ENCODE data around the gene ANKRD54.

- PRO-cap, 2 experiments, result no peak in any of the 2 experiments
Observed at GRCh38 chr22:37659535-37660061, 1.1 kb downstream of the PDXP start.

DNA sequence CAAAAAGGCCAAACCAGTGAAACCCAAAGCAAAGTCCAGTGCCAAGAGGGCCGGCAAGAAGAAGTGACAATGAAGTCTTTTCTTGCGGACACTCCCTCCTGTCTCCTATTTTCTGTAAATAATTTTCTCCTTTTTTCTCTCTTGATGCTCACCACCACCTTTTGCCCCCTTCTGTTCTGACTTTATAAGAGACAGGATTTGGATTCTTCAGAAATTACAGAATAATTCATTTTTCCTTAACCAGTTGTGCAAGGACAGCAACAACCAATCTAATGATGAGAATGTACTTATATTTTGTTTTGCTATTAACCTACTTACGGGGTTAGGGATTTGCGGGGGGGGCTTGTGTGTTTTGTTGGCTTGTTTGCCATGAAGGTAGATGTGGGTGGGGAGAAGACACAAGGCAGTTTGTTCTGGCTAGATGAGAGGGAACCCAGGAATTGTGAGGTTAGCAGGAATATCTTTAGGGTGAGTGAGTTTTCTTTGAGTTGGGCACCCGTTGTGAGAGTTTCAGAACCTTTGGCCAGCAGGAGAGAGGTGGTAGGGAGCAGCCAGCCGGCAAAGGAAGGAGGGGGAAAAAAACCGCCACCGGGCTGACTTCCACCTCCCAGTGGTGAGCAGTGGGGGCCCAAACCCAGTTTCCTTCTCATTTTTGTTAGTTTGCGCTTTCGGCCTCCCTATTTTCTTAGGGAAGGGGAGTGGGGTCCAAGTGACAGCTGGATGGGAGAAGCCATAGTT is 1.2 kb downstream of the H1-0 start:
- PRO-cap, 2 experiments, result no peak in any of the 2 experiments

- PRO-cap, 2 experiments, result peak in 2 of 2 experiments; most common minus-strand start chr22:37844358 (in 1)
Observed at GRCh38 chr22:37843525-37844547, at the start of gene ANKRD54. TSS of gene ANKRD54 (minus strand) at chr22:37844334.

DNA sequence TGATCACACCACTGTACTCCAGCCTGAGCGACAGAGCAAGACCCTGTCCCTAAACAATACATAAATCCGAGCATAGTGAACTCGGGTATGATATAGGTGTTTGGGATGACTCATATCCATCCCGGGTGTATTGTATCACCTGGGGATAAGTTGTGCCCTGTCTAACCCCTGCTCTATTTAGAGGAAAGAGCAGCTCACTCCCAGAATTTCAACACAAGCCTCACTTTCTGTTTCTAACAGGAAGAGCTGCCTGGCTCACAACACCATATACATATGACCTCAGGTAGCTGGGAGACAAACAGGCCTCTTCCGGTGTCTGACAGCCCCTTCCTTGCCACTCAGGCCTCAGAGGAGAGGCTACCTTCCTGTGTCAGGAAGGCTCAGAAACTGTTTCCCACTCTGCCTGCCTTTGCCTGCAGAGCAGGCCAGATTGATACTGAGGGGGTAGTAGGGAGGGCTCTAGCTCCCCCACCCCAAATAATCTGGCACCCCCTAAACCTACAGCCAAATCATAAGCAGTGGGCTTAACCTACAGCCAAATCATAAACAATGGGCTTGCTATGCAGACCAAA is 9.8 kb upstream of the MICALL1 start:
- PRO-cap, 2 experiments, result no peak in any of the 2 experiments

- PRO-cap, 2 experiments, result no peak in any of the 2 experiments
Observed at GRCh38 chr22:37907086-37907831, 1.2 kb downstream of the MICALL1 start.

GRCh38 chr22:37973871-37974313 is 10.5 kb downstream of the SOX10 start:
- PRO-cap, 2 experiments, result no peak in any of the 2 experiments

- PRO-cap, 2 experiments, result no peak in any of the 2 experiments
Observed at GRCh38 chr22:37982358-37982783, 2.0 kb downstream of the SOX10 start.

DNA sequence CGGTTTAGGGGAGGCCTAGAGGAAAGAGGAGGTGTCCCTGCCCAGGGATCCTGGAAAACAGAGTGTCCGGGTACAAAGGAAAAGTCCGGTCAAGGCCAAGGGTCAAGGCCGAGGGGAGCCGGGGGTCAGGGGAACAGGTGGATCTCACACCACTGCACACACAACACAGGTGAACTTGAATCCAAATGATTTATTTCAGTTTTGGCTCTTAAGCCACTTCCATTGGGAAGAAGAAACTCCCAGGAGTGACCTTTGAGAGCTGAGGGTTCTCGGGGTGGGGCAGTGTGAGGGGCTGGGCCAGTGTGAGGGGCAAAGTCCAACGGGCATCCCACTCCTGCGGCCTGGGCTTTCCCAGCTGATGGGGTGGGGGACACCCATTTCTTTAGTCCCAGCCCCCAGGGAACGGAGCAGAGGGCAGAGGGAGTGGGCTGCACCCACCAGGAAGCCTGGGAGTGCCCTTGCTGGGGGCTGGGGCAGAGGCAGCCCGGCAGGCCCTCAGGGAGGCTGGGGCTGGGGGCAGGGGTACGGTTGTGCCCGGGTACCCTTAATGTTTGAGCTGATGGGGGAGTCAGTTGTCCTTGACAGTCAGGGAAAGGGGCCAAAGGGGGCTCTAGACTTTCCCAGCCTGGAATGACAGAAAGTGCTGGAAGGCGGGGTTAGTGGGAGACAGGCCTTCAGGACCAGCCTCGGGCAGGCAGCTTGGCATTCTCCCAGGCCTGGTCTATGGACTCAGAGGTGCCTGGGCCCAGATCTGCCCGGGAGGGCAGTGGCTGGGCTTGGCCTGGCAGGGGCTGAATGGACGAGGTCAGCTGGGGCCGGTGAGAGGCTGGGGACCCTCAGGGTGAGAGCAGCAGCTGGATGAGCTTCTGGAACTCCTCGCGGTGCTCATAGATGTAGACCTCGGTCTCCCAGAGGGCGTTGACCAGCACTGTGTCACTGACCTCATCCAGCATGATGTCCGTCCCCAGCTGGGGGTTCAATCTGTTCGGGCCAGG is 1.1 kb upstream of the BAIAP2L2 start:
- PRO-cap, 2 experiments, result no peak in any of the 2 experiments

DNA sequence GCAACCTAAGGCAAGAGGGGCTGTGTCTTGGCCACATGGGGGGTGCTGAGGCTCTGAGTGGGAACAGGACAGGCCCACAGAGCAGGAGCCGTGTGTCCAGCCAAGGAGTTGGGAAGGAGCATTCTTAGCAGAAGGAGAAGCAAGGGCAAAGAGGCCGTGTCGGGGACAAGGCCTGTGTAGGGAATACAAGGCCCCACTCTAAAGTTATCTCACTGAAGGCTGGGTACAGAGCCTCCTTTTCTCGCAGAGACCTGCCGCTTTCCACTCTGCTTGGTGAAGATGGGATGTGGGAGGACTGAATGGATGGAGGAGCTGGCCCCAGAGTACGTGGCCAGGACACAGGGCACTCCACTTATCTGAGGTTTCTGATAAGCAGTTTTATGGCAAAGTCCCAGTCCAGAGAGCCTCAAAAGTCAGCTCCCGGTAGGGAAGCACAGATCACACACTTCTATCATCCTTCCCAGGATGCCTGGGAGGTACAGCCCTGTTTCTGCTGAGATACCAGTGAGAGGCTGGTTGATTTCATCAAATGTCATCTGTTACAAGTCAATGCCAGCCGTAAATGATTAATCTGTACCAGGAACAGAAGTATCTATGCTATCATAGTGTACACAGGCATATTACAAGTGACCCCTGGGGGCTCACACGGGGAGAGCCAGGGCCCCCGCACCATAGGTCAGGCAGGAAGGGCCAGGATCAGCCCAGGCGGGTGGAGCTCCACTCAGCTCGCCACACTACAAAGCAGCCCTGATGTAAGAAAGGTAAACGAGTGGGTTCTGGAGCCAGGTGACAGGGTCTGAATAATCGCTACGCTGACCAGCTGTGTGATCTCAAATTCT is 17.9 kb downstream of the PLA2G6 start:
- PRO-cap, 2 experiments, result no peak in any of the 2 experiments

GRCh38 chr22:38202986-38203935 is 1.5 kb downstream of the MAFF start:
- PRO-cap, 2 experiments, result peak in 1 of 2 experiments; most common plus-strand start chr22:38203254 (in 1); most common minus-strand start chr22:38203258 (in 1)

- PRO-cap, 2 experiments, result no peak in any of the 2 experiments
Observed at GRCh38 chr22:38314000-38314483, 3.2 kb downstream of the CSNK1E start.

GRCh38 chr22:38431601-38432030 is 23.4 kb downstream of the KCNJ4 start:
- PRO-cap, 2 experiments, result no peak in any of the 2 experiments

GRCh38 chr22:38468363-38468814 is 493 bp downstream of the KDELR3 start:
- PRO-cap, 2 experiments, result no peak in any of the 2 experiments

- PRO-cap, 2 experiments, result no peak in any of the 2 experiments
Observed at GRCh38 chr22:38483803-38484682, 16.1 kb downstream of the KDELR3 start.

- PRO-cap, 2 experiments, result no peak in any of the 2 experiments
Observed at GRCh38 chr22:38688692-38689361, 7.1 kb downstream of the TOMM22 start.

DNA sequence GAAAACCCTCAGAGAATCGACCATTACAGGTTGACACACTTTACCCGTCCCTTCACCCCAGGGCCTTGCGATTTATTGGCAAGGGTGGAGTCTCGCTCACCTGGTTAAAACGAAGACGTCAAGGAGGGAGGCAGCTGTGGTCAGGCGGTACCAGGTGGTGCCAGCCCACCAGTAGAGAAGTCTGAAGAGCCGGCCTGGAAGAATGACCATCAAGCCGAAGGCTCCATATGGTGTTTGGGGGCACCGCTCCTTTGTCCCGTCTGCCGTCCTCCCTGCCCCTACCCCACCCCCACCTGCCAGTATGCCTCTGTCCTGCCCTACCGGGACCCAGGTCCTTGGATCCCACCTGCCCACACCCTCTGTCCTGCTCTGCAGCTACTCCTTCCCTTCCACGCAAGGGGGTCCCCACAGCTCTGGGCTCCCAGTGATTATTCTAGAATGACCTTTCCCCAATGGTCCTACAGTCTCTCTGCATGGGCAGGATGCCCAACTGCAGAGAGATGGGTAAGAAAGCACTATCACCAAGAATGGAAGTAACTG is 6.1 kb downstream of the SUN2 start:
- PRO-cap, 2 experiments, result no peak in any of the 2 experiments

DNA sequence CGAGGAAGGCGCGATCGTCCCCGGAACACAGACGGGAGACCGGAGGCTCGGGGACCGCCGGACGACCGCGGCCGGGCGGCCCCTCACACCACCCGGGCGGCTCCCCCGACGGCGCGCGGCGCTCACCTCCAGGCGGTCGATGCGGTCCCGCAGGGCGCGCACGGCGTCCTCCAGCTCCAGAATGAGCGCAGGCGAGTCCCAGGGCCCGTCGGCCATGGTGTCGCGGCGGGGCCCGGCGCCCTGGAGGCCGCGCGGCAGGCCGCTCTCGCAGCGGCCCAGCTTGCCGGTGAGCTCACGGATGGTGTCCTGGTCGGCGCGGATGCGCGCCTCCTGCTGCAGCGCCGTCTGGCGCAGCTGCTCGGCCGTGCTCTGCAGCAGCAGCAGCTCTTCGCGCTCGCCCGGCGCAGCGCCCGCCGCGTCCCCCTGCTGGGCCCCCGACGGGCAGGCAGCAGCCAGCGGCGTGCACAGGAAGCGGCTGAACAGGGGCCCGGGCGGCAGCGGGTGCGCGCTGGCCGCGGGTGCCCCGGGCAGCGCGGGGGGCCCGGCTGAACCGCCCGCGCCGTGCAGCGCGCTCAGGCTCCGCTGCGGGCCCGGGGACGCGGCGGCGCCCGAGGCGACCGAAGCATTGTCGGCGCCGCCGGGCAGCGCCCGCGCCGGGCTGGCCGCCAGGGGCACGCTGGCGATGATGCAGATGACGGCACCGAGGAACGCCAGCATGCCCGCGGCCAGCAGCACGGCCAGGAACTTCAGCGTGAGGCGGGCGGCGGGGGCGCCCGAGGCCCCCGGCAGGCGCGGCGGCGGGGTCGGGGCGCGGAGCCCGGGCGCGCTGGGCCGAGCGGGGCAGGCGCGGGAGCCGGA is 490 bp downstream of the NPTXR start:
- PRO-cap, 2 experiments, result no peak in any of the 2 experiments

DNA sequence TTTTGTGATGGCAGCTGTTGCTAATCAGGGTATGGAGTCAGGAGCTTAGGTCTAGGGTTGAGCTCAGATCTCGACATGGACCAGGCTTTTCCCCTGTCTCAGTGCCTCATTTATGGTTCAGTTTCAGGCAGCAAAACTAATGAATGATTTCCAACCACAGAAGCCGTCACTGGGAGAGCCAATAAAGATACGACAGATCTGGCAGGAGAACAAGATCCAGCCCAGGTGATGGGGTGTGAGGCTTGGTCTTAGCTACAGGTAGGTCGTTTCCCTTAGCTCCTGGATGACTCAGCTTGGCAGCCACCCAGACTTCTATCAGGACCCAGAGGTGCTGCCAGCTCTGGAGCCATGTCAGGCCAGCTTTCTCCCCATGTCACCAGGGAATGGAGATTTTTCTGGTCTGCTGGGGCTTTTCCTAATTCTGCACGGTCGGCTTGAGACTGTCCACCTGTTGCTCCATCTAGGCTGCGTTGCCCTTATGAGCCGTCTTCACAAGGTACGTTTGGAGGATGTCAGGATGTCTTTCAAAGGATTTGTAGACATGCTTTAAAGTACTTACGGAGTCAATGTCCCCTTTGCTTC is 36.3 kb upstream of the APOBEC3A start:
- PRO-cap, 2 experiments, result no peak in any of the 2 experiments

DNA sequence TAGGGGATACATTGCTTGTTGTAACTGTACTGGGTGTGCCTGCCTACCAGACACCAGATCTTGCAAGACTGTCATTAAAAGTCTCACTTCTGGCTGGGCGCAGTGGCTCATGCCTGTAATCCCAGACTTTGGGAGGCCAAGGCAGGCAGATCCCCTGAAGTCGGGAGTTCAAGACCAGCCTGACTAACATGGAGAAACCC is 35.4 kb upstream of the APOBEC3A start:
- PRO-cap, 2 experiments, result no peak in any of the 2 experiments

- PRO-cap, 2 experiments, result no peak in any of the 2 experiments
Observed at GRCh38 chr22:38966243-38966442, 8.7 kb downstream of the APOBEC3A start.